ENCODE measurements around a stretch of chr14.

- PRO-cap: no peak
- RAMPAGE, long total RNA, 3 experiments: no peak in any of the 3 experiments
These were observed 2.0 kb downstream of the MARK3 start for GRCh38 chr14:103387217-103387527.

GRCh38 chr14:103395360-103395595, 10.1 kb downstream of the MARK3 start:
- PRO-cap: no peak
- RAMPAGE, long total RNA, 3 experiments: no peak in any of the 3 experiments

- PRO-cap: no peak
- RAMPAGE, long total RNA, 3 experiments: no peak in any of the 3 experiments
These were observed 47.8 kb downstream of the CKB start for GRCh38 chr14:103474790-103475267.

GRCh38 chr14:103526692-103526927, 2.4 kb upstream of the TRMT61A start:
- PRO-cap: no peak
- RAMPAGE, long total RNA, 3 experiments: no peak in any of the 3 experiments

DNA sequence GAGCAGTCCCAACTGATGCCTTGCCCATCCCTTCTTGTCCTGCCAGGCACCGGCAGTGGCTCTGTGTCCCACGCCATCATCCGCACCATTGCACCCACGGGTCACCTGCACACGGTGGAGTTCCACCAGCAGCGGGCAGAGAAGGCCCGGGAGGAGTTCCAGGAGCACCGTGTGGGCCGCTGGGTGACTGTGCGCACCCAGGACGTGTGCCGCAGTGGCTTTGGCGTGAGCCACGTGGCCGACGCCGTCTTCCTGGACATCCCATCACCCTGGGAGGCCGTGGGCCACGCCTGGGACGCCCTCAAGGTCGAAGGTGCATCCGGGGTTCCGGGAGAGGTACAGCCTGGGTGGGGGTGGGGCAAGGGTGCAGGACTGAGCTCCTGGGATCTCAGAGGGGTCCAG, 3.5 kb downstream of the TRMT61A start:
- PRO-cap: no peak
- RAMPAGE, long total RNA, 3 experiments: no peak in any of the 3 experiments

DNA sequence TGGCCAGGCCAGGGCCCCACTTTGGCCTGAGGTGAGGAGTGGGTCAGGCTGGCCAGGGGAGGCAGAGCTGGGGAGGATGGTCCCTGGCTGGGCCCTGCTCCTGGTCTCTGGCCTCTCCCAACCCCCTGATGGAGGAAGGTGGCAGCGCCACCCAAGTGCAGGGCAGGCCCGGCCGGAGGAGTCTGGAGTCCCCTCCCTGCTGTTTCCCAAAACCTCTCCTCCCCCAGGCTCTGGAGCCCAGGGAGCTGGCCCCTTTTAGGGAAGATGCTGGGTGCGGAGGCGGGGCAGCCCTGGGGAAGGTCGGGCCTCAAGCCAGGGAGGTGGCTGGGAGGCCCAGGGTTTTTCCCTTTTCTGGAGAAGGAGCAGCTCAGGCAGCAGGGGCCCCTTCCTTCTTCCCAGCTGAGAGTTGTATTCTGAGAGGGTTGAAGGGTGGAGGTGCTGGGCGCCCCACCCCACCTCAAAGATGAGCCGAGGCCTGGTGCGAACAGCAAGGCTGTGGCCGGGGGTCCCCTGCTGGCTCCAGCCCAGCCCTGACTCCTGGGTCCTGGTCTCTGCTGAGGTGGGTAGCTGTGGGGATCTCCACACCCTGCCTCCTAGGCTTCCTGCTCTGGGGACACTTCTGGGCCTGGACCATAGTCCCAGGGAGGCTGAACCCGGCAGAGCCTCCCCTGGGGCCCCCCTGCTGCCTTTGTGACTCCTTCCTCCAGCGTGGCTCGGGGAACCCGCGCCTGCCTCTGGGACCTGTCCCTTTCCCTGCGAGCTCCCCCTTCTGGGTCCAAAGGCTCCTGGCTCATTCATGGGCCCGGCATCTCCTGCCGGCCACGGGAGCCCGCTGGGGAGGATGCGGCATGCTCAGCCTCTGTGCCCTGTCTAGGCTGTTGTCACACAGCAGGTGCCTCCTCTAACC, 4.2 kb downstream of the TRMT61A start:
- PRO-cap: bidirectional peak, plus-strand start at position 354 of the sequence, minus-strand start at position 232 of the sequence
- RAMPAGE, long total RNA, 3 experiments: no peak in any of the 3 experiments

DNA sequence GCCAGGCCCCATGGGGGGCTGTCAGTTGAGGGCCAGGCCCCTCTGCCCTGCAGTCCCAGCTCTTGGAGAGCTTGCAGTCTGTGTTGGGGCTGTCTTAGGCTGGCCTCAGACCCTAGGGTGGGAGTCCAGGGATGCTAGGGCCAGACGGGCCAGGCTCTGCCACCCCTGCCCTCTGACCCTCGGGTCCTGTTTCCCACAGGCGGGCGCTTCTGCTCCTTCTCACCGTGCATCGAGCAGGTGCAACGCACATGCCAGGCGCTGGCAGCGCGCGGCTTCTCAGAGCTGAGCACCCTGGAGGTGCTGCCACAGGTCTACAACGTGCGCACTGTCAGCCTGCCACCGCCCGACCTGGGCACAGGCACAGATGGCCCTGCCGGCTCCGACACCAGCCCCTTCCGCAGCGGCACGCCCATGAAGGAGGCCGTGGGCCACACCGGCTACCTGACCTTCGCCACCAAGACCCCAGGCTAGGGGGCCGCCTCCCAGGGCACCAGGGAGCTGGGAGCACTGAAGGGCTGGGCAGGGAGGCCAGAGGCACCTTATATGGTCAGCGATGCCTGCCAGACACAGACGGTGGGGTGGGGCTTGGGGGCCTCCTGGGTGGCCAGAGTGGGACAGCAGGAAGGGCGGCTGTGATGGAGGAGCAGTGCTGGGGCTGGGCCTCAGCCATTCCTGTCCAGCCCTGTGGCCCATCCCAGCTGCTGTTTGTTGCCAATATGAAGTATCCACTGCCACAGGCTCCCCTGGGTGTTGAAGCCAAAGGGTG, 5.5 kb downstream of the TRMT61A start:
- PRO-cap: bidirectional peak, plus-strand start at position 607 of the sequence, minus-strand start at position 468 of the sequence
- RAMPAGE, long total RNA, 3 experiments: start-site peak on the plus strand in 1 of 3 experiments, centred at position 333 of the sequence, 9 reads per replicate

GRCh38 chr14:103550421-103551296, 11.8 kb downstream of the BAG5 start:
- PRO-cap: bidirectional peak, plus-strand start at chr14:103550594, minus-strand start at chr14:103550480; bidirectional peak, plus-strand start at chr14:103550830, minus-strand start at chr14:103550821
- RAMPAGE, long total RNA, 3 experiments: no peak in any of the 3 experiments

- PRO-cap: no peak
- RAMPAGE, long total RNA, 3 experiments: no peak in any of the 3 experiments
These were observed 21.6 kb downstream of the COA8 start for GRCh38 chr14:103584341-103584741.

DNA sequence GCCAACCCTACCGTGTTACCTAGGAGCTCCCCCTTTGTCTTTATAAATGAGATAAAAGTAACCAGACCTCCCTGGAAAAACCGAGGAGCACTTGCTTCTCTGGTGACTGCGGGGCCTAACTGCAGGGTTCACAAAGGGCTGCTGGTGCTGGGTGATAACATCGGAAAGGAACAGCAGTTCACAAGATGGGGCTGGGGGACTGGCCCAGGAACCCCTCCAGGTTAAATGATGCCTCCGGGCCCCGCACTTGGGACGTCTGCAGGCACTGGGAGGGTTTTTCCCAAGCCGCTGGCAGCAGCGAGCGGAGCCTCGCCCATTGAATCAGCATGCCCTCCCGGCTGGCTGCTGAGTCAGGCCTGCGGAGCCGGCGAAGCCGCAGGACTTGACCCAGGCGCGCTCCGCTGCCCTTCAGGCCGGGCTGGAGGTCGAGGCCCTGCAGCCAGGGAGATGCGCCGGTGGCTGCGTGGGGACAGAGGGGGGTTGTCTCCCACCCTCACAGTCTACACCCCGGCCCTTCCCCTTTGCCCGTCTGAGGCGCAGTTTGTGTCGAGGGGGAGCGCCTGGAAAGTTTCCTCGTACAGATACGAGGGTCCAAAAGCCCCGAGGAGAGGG, 925 bp upstream of the KLC1 start:
- PRO-cap: bidirectional peak, plus-strand start at position 349 of the sequence, minus-strand start at position 241 of the sequence
- RAMPAGE, long total RNA, 3 experiments: no peak in any of the 3 experiments

GRCh38 chr14:103654305-103654968, 25.4 kb downstream of the KLC1 start:
- PRO-cap: no peak
- RAMPAGE, long total RNA, 3 experiments: no peak in any of the 3 experiments

- PRO-cap: no peak
- RAMPAGE, long total RNA, 3 experiments: no peak in any of the 3 experiments
These were observed 21.6 kb downstream of the XRCC3 start for GRCh38 chr14:103693522-103694087.

GRCh38 chr14:103711473-103712599, 3.4 kb downstream of the XRCC3 start:
- PRO-cap: no peak
- RAMPAGE, long total RNA, 3 experiments: no peak in any of the 3 experiments

GRCh38 chr14:103742050-103742531, 26.5 kb downstream of the ZFYVE21 start:
- PRO-cap: no peak
- RAMPAGE, long total RNA, 3 experiments: no peak in any of the 3 experiments

- PRO-cap: no peak
- RAMPAGE, long total RNA, 3 experiments: no peak in any of the 3 experiments
These were observed 63.0 kb downstream of the ZFYVE21 start for GRCh38 chr14:103778590-103778984.

GRCh38 chr14:104082561-104083184, 2.8 kb upstream of the ASPG start:
- PRO-cap: no peak
- RAMPAGE, long total RNA, 3 experiments: no peak in any of the 3 experiments

DNA sequence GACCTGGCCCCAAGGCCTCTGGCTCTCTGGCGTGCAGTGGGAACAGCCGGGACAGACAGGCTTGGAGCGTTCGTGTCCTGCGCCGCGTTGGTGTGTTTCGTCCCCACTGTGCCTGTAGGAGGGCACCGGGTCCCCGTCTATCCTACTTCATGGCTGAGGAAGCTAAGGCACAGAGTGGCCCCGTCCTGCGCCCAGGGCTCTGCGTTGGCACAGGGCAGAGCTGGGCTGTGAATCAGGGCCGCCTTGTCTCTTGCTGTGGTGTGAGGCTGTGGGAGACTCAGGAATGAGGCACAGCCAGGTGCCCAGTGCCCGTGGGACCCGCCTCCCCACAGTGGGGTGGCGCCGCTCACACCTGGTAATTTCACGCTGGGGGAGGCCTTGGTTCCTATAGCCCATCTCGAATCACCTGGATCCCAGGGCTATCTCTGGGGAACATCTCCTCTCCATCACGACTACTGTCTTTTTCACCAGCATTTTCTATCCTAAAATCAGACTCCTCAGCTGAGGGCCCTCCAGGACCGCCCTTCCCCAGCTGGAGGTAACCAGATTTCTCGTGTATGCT, 23.6 kb upstream of the KIF26A start:
- PRO-cap: no peak
- RAMPAGE, long total RNA, 3 experiments: no peak in any of the 3 experiments

DNA sequence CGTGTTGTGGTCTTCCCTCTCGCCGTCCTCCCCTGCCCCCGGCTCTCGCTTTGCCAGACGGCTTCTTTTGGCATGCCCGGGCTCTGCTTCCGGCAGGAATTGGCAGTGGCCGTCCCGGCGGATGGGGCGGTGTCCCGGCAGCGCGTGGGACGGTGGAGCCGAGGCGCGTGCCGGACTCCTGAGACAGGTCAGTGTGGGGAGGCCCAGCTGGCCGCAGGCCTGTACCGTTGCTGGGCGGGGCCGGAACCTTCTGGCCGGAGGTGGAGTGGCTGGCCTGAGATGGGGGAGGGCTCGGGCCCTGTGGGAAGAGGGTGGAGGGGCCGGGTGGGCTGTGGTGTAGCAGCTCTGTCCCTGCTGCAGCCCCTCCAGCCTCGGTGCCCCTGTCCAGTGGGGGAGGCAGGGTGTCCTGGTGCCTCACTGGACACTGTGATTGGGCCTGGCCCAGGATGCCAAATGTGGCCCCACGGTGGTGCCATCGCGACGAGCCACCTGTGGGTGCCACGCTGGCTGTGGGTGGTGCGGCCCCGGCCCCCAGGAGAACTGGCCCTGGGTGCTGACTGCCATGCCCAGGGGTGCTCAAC, 17.3 kb downstream of the KIF26A start:
- PRO-cap: no peak
- RAMPAGE, long total RNA, 3 experiments: no peak in any of the 3 experiments

- PRO-cap: unidirectional peak, plus-strand start at chr14:104436256
- RAMPAGE, long total RNA, 3 experiments: no peak in any of the 3 experiments
These were observed 143.4 kb upstream of the C14orf180 start for GRCh38 chr14:104435993-104436671.

DNA sequence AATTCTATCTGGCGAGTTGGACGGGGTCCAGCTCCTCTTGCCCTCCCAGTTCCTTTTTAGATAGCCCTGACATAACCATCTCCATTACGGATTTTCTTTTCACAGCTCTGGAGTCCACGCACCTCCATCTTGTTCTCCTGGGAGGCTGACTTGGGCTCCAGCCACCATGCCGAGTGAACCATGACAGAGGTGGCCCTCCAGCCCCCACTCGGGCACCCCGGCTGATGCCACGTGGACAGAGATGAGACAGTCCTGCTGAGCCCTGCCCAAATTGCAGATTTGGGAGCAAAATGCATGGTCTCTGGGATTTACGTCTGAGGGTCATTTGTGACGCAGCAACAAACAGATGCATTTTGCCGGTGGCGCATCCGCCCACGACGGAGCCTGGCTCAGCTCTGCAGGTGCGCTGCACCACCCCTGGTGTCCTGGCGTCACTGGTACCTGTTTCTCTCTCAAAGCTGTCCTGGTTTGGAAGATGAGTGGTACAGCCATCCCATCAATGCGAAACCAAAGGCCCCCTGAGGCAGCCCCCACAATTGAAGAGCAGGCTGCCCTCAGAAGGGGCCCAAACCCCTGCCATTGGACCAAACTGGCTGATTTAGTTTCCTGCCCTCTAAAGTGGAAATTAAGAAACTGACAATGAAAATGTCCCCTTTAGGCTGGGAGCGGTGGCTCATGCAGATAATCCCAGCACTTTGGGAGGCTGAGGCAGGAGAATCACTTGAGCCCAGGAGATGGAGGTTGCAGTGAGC, 31.0 kb upstream of the INF2 start:
- PRO-cap: no peak
- RAMPAGE, long total RNA, 3 experiments: no peak in any of the 3 experiments

All from subcutaneous adipose tissue (tissue), 3 donors.